A375 (cell line): ENCODE data around the genes AAMP, NHEJ1 and SLC23A3.

DNA sequence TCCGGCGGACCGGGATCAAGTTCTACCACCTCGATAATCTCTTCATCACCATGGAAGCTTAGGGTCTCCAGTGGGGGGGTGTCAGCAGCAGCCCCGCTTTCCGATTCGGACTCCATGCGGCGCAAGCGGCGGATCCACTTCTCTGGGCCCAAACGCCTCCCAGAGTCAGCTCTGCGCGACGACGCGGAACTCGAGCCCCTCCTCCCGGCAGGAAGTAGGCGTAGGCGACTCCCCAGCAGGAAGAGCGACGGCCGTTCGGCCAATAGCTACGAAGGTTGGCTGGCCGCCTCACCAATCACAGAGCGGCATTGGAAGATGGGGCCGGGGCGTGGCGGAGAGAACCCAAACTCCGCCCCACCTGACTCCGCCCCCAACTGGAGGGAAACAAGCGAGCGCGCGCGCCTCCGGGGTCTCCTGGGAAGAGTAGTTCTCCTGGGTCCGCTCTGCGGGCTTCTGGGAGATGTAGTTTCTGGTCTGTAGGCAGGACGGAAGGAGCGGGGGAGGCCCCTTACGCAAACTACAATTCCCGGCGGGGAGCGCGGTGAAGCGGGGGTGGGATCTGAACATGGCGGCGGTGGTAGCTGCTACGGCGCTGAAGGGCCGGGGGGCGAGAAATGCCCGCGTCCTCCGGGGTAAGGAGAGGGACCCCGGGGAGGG is at the start of gene AAMP:
Gene AAMP, minus strand, starts transcription at position 167 of the 657 bp plus-strand sequence.
- RAMPAGE, long total RNA = start-site peak on the minus strand centred at position 164 of the sequence, 40 bp wide, 107 and 67 reads in 2 replicates; start-site peak on the plus strand centred at position 555 of the sequence, 16 bp wide, 105 and 60 reads in 2 replicates

DNA sequence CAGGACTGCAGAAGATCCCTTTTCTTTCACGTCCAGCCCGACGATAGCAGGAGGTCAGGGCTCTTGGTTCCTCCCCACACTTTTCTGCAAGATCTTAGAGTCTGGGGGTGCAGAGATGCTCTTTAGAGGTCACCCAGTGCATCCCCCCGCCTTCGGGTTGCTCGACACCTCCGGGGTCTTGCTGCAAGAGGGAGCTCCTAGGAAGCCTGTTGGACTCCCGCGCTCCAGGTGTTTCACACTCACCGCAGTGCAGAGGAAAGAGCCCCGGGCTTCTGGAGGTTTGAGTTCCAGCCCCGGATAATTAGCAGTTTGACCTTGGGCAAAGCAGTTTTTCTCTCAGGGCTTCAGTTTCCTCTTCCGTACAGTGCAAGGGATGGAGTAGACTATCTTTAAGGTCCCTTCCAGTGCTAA is 314 bp downstream of the PNKD start:
- RAMPAGE, long total RNA = no peak

DNA sequence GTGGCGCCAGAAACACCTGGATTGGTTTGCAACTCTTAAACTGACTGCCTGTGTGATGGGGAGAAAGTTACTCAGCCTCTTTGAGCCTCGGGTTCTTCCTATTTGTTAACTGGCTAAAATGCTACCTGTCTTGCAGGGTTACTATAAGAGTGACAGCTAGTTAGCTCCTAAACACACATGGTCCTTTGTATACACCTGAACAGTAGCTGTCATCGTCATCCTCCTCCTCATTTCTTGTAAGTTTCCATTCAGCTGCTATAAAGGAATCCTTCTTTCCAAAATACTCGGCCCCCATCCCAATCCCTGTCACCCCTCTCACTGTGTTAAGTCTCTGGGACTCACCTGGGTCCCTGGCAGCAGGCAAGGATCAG is 7.8 kb downstream of the PNKD start:
- RAMPAGE, long total RNA = no peak

GRCh38 chr2:218311784-218312150 is 19.5 kb upstream of the TMBIM1 start:
- RAMPAGE, long total RNA = no peak

DNA sequence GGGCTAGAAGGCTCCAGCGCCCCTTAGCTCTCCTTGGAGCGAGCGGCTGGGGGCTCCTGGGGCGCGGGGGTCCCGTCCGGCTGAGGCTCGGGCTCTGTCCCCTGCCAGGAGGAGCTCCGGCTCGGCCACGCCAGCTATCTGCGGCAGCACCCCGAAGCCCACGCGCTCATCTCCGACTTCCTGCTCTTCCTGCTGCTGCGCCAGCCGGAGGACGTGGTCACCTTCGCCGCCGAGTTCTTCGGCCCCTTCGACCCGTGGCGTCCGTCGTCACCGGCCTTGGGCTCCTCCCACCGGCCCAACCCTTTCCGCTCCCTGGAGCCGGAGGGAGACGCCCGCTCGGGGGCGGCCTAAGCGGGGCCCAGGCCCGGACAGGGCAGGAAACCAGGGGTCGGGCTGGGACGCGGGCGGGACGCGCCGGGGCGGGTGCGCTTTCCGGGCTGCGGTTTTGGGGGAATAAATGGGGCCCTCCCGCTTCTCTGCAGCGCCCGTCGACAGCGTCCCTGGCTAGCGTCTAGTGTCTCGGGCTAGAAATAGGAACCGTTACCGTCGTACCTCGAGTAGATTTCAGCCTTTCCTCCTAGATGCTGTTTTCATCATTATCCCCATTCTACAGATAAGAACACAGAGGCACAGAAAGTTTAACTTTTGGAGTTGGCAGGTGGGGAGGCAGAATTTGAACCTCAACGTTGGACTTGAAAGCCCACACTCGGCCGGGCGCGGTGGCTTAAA is 11.1 kb downstream of the CATIP start:
- RAMPAGE, long total RNA = no peak

DNA sequence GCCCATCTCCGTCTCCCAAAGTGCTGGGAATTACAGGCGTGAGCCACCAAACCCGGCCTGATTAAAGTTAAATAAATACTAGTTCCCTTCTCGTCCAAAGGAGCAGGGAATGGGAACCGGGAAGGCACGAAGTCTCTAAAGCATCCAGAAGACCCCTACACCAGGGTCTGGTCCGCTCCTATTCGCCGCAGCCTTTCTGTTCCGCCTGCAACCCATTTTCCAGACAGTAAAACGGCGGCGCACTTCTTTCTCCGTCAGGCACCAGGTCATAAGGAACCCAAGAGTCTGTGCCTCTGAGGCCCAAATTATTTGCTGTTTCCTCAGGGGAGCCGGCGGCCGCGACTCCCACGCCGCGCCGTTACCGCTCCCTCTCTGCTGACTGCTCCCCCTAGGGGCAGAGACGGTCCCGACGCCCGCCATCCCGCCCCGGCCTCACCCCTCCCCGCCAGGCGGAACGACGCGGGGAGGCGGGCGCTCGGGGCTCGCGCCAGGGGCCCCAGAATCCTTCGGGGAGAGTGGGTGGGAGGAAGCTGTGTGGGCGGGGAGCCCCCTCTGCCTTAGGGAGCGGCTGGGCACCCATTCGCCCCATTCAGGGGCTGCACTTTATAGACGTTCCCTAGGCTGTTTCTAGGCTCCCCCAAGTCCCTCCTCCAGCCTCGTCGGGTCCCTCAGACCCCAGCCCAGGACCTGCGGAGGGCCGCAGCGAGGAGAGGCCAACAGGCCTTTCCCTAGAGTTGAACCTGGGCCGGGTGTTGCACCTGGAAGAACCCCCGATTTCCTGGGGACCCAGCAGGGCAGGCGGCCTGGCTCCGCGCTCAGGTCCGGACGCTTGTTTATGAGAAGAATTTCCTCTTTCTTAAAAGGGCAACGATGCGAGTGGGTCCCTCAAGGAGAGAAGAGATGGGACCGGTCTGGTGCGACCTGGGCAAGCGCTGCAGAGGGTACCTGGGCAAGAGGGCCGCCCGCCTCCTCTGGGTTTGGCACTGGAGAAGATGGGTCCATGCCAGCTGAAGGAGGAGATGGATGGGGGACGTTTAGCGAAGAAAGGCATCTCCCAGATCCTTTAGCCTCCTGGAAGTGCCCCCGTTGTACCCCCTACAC is 3.6 kb upstream of the CTDSP1 start:
- RAMPAGE, long total RNA = no peak

DNA sequence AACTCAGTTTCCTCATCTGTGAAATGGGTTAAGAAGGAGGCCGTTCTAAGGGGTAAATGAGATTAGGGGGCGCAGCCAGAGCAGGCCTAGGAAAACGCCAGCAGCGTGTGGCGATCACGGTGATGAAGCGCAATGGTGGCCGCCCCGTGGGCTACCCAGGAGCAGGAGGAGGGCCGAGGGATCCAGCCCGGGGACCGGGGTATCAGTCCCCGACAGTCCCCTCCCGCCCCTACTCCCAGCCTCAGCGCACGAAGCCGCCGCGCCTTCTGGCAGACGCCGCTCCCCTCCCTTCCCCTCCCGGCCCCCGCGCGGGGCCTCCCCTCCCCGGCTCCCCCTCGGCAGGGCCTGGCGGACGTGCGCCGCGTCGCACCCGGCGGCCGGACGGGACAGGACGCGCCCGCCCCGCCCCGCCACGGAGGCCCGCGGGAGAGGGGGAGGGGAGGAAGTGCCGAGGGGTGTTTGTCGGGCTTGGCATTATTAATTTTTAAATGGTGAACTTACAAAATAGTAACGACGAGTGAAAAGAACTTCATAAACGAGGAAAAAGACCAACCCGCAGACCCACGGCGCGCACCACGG is 1.3 kb upstream of the CTDSP1 start:
- RAMPAGE, long total RNA = no peak

DNA sequence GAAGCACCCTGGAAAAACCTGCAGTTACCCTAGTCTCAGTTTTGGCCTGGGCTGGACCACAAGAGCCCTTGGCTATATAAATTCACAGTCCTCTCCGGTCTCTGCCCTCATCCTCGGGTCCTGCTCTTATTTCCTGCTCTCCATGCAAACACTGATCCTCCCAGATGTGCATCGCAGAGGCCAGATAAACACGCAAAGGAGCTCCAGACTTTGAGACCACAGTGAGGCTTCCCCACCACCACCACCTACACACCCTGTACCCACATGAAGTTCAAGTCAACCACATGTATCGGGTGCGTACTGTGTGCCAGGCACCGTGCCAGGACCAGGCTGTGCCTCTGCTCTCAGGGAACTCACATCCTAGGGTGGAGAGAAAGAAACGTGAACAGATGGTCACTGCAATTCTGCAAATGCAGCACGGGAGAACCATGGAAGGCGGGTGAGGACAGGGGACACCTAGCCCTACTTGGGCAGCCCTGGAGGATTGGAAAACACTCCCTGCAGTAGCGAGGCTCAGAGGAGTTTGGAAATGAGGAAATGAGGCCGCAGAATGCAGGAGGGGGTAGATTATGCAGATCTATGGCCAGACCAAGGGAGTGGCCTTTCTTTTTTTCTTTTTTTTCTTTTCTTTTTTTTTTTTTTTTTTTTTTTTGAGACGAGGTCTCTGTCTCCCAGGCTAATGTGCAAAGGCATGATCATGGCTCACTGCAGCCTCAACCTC is 7.5 kb downstream of the CTDSP1 start:
- RAMPAGE, long total RNA = no peak

DNA sequence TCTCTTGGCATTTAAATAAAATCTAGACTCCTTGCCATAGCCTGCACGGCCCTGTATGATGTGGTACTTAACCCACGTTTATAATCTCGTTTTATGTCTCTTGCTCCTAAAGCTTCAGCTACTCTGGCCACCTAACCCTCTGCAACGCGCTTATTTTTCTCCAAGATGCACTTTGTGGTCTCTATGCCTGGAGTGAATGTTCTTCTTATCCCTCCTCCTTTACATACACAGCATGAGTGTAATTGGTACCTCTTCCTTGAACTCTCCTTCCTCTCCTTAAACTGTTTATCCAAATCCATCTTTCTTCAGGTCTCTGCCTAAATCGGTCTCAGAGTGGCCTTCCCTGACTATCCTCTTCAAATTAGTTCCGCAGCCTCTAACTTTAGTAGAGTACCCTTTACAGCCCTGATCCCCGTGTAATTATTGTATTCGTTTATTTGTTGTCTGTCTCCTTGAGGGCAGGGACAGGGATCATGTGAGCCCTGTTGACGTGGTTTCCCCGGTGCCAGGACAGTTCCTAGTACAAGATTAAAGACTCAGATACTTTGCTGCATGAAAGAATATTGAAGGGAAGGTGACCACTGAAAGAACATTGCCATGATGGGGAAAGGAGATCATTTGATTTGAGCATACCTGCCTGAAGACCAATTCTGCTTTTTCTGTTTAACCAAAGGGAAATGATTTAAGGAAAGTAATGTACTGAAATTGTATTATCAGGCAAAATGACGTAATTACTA is 1.1 kb downstream of the CNOT9 start:
- RAMPAGE, long total RNA = no peak

DNA sequence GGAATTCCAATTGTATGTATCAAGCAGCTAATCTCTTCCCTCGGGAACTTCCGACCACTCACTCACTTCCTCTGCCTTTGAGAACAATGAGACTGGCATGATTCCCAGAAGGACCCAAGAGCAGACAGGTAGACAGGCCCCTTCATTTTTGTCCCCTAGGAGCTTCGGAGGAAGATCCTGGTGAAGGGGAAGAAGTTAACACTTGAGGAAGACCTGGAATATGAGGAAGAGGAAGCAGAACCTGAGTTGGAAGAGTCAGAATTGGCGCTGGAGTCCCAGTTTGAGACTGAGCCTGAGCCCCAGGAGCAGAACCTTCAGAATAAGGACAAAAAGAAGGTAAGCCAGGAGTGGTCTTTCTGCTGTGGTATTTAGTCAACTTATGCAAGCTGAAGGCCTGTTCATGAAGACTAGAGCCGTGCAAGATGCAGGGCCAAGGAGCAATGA is 24.3 kb downstream of the PLCD4 start:
- RAMPAGE, long total RNA = no peak

DNA sequence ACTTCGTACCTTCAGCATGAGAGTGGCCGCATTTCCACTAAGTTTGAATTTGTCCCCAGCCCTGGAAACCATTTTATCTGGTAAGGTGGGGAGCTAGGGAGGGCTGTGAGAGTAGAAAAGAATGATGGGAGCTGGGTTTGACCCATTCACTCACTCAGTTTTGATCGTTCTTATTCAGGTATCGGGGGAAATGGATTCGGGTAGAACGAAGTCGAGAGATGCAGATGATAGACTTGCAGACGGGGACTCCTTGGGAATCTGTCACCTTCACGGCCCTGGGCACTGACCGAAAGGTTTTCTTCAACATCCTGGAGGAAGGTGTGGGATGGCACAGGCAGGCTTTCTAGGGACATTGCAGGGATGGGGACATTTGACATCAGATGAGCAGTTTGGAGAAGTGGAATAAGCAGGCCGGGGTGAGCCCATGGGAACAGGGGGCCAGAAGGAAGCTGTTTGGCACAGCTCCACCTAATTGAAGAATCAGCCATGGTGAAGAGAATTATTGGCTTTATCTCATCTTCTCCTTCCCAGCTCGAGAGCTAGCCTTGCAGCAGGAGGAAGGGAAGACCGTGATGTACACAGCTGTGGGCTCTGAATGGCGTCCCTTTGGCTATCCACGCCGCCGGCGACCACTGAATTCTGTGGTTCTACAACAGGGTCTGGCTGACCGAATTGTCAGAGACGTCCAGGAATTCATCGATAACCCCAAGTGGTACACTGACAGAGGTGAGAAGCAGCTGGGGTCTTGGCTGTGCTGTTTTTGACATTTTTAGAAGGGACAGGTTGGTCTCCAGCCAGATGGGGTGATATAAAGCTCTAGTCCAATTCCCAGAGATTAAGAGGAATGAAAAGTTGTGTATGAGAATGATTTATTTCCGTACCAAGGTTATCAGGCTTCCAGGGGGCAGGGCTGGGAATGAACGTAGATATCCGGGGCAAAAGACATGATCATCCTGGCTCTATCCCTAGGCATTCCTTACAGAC is 2.0 kb downstream of the BCS1L start:
- RAMPAGE, long total RNA = no peak

- RAMPAGE, long total RNA = no peak
Observed at GRCh38 chr2:218755179-218755744, 26.7 kb upstream of the CYP27A1 start.

DNA sequence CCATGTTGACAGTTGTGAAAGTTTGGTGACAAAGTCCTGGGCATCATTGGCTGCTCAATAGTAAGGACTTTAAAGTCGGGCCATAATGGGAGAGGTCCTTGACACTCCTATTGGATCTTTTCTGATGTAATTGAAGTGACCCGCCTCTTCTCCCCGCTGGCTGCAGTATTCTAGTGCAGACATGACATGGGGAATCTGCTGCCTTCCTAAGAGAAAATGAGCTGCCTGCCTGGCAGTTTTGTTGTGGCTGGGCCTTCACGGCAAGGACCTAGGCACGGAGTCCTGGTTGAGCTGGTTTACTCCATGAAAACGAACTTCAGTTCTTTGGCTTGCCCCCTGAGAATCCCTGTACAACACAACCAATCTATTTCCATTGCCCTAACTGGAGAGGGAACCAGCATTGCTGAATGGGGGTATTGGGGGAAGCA is 26.0 kb upstream of the CYP27A1 start:
- RAMPAGE, long total RNA = no peak

- RAMPAGE, long total RNA = no peak
Observed at GRCh38 chr2:218894345-218894939, 13.8 kb downstream of the WNT10A start.

- RAMPAGE, long total RNA = no peak
Observed at GRCh38 chr2:218961188-218962257, 2.1 kb downstream of the CDK5R2 start.

GRCh38 chr2:219076050-219076562 is 15.4 kb upstream of the IHH start:
- RAMPAGE, long total RNA = no peak

DNA sequence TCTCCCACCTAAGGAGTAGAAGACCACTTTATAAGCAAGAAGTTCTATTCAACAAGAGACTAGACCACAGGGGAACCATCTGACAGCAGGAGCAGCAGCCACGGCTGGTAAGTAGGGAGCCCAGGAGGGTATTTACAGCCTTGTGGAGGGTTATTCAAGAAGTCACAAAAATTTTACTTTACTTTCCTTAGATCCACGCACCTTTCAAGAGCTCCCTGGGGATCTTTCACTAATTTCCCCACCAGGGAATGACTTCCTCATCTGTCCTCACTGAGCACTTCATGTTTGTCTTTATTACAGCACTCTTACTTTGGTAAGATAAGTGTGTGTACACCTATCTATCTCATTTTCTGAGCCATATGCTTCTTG is 38.6 kb downstream of the NHEJ1 start:
- RAMPAGE, long total RNA = no peak

- RAMPAGE, long total RNA = no peak
Observed at GRCh38 chr2:219126399-219126972, 34.1 kb downstream of the NHEJ1 start.

DNA sequence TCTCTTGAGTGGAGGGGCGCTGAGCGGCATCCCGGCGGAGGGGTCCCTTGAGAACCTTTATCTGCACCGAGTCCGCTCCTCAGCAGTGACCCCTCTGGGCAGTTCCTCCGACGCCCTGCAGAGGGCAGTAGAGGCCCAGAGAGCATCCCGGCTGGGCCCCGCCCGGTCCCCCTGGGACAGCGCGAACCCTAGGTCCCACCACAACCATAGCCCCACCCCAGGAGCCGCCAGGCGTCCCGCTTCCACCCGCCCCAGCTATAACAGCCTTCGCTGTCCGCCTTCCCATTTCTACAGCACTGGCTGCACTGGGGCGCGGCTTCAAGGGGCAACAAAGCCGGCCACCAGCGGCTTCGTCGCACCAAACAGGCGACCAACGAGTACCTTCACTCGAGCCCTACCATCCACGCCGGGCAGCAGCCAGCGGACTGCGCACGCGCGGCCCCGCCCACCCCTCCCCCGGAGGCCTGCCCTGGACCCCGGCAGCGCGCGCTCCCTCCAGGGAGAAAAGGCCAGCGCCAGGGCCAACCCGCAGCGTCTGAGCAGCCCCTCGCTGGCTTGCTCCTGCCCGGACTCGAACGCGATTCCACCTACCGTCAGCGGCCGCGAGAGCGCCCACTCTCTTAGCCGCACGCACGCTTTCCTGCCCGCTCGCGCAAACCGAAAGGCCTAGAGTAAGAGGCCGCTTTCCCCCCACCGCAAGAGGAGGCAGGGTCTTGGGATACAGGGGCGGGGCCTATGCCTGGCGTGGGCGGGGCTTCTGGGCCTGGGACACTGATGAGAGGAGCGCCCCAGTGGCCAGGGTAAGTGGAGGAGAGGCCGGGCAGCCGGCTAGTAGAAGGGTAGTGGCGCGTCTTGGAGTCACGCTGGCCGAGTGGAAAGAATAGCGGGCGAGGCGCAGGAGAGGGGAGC is at the start of gene NHEJ1:
Gene NHEJ1, minus strand, starts transcription at position 687 of the 909 bp plus-strand sequence.
- RAMPAGE, long total RNA = no peak

GRCh38 chr2:219169925-219170527 is at the start of gene SLC23A3:
TSS of gene SLC23A3 (minus strand) at chr2:219170029.
- RAMPAGE, long total RNA = no peak